Mesenchymal stem cell of adipose (primary cell): ENCODE measurements around the genes MANEA and GPR63.

DNA sequence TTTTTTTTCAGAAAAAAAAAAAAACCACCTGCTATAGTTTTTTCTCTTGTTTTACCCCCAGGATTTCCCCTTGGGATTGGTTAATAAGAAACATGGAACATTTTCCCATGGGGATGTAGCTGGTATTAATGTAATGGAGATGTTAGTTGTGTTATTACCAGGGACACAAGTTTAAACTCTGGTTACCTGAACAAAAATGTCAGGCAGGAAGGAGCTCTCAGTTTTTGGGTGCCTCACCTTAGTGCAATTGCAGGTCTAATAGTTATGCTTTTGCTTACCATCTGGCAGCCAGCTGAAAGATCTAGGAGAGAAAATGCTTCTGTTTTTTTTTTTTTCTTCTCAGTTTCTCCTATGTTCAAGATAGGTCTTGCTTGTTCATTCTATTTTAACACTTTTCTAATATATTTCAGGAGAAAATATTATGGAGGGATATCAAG lies 4.1 kb upstream of the UBE2J1 start:
- CAGE, long polyA plus RNA = no peak

DNA sequence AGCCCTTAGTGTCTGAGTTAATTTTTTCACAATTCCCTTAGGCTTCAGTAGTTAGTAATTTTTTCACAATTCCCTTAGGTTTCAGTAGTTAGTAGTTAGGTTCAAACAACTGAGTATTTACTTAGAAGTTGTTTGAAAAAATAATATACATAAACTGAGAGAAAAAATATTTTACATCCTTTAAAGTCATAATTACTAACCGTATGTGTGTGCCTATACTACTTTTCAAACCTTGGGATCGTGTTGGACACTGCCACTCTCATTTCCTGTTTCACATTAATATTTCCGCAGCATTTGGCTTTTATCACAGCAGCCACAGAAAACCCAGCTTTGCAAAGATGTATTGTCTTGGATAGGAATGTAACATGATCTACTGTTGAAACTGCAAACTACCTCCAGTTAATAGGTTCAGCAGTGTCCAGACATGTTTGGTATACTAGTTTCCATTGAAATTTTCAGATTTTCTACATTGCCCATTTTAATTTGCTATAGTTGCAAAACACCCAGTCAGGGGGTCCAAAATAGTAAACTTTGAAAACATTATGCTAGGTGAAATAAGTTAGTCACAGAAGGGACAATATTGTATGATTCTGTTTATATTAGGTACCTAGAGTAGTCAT lies 3.2 kb downstream of the ANKRD6 start:
- CAGE, long polyA plus RNA = no peak

- CAGE, long polyA plus RNA = no peak
Observed at GRCh38 chr6:89561948-89562474, 76.5 kb downstream of the LYRM2 start.

DNA sequence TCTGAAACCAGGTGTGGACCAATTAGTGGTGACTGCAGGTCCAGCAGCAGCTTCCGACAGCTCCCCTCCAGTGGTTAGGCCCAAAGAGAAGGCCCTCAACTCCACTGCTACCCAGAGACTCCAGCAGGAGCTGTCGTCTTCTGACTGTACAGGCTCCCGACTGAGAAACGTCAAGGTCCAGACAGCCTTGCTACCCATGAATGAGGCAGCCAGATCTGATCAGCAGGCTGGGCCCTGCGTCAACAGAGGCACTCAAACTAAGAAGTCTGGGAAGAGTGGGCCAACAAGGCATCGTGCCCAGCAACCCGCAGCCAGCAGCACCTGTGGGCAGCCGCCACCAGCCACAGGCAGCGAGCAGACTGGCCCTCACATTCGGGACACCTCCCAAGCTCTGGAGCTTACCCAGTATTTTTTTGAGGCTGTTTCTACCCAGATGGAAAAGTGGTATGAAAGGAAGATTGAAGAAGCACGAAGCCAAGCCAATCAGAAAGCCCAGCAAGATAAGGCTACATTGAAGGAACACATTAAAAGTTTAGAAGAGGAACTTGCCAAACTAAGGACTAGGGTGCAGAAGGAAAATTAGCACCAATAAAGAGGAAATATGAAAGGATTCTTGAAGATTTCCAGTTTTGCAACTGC lies 8.0 kb downstream of the LYRM2 start:
- CAGE, long polyA plus RNA = no peak

- CAGE, long polyA plus RNA = no peak
Observed at GRCh38 chr6:89680479-89680983, 42.0 kb upstream of the LYRM2 start.

DNA sequence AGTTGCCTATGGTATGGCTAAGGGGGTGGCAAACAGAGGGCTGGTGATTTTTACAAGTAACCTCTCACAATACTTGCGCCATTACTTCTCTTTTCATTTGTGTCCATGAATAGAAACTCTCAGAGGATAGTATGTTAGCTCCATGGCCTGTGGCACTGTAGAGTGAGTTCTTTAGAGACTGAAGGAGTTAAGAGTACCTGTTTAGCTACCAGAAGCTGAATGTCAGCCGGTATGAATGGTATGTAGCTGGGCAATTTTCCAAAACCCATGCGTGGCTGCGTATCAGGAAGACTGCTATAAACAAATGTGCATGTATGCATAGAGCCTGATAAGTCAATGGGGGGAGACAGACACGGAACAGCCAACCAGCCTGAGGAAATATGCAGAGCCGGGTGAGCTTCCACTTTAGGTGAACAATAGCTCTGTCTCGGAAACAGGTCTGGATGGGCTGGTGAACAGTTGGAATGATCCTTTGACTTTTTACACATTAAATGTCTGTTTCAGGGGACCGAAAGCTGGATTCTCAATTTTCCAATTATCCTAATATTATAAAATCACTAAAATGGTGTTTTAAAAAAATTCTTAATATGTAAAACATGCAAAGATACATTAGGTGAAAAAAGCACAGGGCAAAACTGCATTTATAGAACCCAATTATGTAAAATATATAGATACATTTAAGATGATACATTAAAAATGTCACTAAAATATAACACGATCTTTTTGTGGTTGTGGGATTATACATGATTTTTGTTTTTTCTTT lies 111.7 kb downstream of the BACH2 start:
- CAGE, long polyA plus RNA = no peak

DNA sequence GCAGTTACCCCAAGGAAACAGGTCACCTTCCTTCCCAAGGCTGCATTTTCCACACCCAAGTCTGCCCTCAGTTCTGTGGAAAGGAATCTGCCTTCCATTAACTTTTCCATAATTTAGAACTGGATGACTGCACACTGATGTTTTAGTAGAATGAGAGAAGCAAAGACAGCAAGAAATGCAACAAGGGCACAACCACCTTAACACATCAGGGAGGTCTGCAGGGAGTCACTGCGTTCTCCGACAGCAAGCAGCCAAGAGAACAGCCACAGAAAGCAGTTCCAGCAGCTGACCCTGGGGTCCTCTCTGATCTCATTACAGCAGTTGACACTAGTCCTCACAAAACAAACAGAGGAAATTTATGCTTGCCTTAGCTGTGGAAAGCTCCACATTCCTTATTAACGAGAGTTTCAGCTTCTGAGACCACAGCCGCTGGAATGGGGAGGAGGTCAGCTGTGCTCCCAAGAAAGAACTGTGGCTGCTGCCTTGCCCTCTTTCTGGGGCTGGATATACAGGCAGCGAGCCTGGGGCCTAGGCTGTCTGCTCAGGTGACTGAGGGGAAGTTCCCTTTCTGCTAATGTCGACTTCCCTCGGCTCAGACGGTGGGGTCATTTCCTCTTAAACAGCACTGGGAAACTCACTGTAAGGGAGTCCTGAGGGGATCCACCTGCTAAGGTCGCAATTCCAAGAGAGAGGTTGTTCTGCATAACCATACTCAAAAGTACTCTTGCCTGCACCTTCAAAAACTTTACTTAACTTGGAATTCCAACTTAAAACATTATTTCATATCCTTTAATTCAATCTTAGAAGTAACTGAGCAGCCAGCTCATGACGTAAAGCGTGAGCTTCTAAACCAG lies 80.5 kb downstream of the BACH2 start:
- CAGE, long polyA plus RNA = no peak

DNA sequence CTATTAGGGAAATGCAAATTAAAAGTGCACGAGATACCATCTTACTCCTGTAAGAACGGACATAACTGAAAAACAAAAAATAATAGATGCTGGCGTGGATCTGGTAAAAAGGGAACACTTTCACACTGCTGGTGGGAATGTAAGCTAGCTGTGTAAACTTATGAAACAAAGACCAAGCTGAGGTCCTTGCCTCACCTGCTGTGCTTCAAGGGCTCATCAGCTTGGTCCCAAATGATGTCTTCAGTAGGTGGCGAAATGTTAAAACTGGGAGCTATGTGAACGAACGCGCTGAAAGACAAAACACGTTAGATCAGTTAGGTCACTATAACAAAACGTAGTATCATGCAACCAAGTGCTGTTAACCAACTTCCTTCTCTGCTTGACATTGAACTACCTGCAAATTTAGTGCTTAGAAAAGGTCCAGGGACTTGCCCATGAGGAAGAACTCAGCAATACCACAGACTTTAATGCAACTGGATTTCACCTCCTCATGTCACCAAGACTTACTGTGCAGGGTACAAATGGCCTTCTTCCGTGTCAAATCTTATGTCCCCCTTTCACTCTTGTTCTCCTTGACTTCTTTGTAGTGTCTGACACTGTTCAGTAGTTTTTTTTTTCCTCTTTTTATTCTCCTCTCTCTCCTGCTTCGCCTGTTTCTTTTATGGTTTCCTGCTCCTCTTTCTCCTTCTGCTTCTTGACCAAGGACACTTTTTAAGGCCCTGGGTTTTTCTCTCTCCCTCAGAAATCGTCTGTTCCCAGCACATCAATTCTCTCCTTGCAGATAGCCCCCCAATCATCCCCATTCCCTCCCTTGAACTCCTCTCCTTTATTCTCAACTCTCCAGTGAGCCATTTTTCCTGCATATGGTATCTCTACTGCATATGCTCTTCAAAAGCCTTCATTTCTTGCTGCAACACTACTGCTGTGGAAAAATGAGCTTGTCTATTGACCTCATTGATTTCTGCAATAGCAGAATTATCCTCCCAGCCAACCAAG lies 24.7 kb downstream of the BACH2 start:
- CAGE, long polyA plus RNA = no peak

DNA sequence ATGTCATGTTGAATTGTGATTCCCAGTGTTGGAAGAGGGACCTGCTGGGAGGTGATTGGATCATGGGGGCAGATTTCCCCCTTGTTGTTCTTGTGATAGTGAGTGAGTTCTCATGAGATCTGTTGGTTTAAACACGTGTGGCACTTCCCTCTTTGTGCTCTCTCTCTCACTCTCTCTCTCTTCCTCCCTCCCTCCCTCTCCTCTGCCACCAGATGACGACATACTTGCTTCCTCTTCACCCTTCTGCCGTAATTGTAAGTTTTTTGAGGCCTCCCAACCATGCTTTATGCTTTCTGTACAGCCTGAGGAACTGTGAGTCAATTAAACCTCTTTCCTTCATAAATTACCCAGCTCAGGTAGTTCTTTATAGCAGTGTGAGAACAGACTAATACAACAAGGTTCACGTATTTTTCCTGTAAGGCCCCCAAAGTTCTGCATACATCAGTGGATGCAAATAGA lies 54.1 kb upstream of the BACH2 start:
- CAGE, long polyA plus RNA = no peak

GRCh38 chr6:90356112-90356576 lies 59.5 kb upstream of the BACH2 start:
- CAGE, long polyA plus RNA = no peak

DNA sequence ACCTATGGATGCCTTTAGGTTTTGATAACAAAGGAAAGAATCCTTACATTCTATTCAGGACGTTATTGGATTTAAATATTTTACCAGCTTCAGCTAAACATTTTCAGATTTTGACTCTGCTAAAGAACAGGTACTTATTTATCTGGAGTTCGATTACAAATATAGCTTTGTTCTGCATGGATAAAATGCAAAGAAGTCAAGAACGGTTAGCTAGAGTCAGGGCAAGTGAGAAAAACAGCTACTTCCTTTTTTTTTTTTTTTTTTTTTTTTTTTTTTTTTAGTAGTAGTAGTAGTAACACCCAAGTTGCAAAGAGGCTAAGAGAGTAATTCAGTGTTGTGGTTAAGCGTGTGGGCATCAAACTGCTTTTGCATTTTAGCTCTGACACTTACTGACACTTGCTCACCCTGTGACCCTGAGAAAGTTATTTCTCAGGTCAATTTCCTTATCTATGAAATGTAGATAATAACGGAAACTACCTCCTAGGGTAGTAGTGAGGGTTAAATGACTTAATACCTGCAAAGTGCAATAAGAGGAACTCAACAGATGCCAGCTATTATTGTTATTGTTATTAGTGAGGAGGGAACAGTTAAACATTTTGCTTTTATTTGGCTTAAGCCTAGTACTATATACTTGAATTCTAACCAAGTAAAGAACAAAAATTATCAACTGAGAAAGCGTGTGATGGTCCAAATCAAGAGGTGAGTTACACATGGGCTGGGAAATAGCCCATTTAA lies 86.6 kb upstream of the BACH2 start:
- CAGE, long polyA plus RNA = no peak

DNA sequence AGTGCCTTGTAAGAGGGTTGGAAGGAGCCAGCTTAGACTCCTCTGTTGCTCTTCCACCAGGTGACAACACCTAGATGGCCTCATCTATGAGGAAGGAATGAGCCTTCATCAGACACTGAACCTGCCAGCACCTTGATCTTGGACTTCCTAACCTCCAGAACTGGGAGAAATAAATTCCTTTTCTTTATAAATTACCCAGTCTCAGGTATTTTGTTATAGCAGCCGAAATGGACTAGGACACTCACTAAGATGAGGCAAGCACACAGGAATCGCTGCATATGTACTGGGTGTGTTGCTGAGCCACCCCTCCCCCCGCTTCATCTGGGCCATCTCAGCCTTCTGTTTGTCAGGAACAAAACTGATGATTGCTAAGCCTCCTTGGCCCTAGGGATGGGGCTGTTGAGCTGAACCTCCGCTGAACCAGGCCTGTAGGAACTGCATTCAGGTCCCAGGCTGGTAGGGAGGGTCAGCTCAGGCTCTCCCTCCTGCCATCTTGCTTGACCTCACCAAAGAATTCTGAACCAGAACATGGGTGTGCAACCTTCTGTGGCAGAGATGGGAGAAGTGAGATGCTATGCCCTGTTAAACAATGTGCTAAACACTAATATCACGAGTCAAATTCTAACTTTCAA lies 108.6 kb downstream of the MAP3K7 start:
- CAGE, long polyA plus RNA = no peak

GRCh38 chr6:92547447-92547755 lies 872.0 kb downstream of the EPHA7 start:
- CAGE, long polyA plus RNA = no peak

DNA sequence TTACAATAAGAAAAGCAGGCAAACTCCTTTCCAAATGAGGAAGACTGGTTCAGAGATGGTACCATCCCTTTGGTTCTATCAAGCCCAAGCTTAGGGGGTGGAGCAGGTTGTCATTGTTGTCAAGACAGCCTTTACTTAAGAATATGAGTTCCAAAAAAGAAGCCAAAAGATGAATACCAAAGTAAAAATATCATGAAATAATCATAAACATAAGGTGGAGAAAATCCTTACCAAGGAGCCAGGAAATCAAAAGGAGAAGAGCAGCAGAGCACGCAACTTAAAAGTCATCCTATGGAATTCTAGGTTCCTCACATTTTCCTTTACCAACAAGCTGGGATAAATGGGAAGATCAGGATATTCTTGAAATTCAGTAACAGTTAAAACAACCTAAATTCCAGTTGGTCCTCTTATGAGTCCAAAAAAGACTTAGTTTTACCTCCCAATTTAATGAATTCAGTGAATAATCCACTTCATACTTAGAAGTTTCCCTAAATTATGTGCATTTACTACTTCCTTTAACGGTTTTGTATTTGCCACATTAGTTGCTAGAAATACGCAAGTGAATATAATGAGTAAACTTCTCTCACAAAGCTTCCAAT lies 511.0 kb downstream of the EPHA7 start:
- CAGE, long polyA plus RNA = no peak

DNA sequence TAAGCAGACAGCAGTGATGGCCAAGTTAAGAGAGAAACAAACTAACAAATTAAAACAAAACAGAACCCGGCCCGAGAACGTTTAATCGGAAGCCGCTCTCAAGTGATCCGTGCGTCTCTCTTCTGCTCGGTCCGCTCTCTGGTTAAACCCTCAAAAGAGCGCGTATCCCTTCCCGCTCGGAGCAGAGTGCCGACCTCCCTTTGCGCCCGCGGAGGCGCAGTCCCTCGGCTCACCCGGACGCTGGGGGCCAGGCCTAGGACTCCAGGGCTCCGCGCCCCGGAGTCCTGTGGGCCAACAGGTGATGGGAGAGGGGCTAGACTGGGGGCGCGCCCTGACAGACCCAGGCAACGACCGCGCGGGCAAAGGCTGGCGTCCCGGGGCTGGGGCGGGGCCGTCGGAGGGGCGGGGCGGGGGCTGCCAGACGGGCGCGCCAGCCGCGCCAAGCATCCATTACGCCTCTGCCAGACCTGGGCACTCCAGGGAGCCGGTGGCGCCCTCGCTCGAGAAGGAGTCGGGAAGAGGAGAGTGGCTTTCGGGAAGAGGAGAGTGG lies 2.8 kb downstream of the EPHA7 start:
- CAGE, long polyA plus RNA = no peak

- CAGE, long polyA plus RNA = no peak
Observed at GRCh38 chr6:95577200-95578353, at the start of gene MANEA. Gene MANEA (plus strand): TSS chr6:95577535.

DNA sequence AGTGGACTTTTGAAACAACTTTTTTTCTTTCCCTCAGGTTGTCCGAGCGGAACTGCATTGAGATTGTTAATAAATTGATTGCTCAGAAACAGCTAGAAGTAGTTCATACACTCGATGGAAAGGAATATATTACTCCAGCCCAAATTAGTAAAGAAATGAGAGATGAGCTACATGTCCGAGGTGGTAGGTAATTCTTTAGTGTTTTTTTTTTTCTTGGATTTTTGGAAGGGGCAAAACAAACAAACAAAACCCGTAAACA lies 1.4 kb downstream of the UFL1 start:
- CAGE, long polyA plus RNA = no peak

DNA sequence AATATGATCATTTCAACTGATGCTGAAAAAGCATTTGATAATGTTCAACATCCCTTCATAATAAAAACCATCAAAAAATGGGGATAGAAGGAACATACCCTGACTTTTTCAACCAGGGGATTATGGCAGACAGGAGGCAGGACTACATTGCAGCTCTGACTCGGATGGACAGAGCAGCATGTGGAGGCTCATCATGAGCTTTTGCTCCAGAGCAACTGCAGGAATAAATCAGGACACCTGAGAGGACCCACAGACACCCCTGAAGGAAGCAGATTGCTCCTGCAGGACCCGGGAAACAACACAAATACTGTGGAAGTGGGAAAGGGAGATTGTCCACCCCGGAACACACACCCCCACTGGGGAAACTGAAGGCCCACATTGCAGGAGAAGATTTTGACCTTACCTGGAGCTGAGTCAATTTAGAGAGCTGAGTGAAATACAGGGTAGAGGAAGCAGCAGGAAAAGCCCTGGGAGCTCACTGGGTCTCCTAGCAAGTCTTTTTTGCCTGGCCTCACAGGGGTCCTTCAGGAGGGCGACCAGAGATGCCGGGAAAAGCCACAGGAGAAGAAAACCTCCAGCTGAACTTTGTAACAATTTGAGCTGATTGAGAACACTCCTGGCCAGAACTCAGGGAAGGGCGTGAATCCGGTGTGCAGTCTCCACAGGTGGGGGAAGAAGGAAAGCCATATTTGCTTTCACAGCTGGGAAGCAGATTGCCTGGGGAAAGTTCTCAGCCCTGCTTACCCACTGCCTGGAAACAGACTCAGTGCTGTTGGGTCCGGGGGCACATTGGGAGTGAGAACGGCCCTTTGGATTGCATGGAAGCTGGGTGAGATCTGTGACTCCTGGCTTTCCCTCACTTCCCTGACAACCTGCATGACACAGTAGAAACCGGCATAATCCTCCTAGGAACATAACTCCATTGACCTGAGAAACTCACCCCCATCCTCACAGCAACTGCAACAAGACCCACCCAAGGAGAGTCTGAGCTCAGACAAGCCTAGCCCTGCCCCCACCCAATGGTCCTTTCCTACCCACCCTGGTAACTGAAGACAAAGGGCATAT lies 130.8 kb downstream of the FHL5 start:
- CAGE, long polyA plus RNA = no peak

DNA sequence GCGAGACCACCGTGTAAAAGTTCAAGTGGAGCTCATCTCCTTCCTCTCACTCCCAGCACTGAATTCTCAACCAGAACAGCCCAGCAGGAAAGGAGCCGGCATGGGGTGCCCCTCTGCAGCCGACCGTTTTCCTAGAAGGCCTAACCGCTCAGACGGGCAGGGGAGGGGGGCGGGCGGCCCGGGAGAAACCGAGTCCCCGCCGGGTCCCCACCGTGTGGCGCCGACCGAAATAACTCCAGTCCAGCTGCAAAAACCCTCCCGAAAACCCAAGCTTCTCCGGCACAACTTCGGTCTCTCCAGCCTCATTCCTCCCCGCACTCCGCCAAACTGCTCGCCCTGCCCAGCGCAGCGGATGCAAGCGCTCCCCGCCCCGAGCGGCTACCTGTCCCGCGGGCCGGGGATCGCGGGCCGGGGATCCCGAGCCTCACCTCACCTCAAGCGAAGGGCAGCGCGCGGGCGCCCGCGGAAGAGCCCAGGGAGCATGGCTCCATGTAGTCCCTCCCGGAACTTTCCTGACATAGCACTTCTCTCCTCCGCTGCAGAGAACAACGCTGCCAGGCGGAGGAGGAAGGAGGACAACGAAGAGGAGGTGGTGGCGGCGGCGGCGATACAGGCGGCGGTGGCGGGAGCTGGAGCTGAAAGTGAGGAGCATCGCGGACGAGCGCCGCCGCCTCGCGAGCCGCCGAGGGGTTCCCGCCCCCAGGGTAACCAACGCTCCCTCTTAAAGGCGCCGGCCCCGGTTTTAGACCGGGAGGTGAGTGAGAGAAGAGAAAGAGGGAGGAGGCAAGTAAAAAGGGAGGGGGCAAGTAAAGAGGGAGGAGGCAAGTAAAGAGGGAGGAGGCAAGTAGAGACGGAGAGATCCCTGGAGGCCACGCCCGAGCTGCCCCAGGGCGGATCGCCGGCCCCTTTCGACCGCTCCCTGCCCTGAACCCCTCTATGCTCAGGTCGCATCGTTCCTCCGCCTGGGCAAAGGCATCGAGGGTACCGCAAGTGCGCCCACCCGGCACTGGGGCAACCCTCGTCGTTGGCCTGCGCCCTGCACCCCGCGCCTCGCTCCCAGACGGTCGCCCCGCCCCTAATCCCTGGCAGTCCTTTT lies at the start of gene GPR63:
TSS of gene GPR63 (minus strand) at position 643 of the 1,096 bp plus-strand sequence.
- CAGE, long polyA plus RNA = no peak

- CAGE, long polyA plus RNA = no peak
Observed at GRCh38 chr6:99603493-99604019, 3.1 kb upstream of the PRDM13 start.